Fallopian tube (tissue), 1 donor: ENCODE measurements around a stretch of chr10.

GRCh38 chr10:88881261-88881696, 1.2 kb downstream of the STAMBPL1 start:
- PRO-cap, result no peak

- PRO-cap, result unidirectional peak, minus-strand start at chr10:88913211
Measured at GRCh38 chr10:88912841-88913595, 33.0 kb downstream of the STAMBPL1 start.

DNA sequence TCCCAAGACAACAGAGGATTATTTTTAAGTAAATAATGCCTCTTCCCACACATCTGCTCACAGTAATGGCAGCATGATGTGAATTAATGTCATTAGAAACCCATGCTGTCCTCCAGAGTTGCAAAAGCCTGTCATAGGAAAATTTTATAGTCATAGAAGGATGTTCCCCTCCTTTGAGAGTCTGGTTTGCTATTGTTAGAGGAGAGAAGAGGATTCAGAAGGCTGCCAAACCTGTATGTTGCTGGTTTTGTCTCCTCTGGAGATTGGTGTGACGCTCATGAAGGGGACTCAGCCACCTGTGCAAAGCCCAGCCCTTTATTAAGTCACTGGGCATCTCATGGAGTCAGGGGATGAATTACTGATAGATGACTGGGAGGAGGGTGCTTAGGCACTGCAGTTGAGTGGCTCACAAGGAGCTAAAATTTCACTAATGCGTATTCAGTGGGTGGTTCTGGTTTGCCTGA, 20.2 kb downstream of the ACTA2 start:
- PRO-cap, result no peak

DNA sequence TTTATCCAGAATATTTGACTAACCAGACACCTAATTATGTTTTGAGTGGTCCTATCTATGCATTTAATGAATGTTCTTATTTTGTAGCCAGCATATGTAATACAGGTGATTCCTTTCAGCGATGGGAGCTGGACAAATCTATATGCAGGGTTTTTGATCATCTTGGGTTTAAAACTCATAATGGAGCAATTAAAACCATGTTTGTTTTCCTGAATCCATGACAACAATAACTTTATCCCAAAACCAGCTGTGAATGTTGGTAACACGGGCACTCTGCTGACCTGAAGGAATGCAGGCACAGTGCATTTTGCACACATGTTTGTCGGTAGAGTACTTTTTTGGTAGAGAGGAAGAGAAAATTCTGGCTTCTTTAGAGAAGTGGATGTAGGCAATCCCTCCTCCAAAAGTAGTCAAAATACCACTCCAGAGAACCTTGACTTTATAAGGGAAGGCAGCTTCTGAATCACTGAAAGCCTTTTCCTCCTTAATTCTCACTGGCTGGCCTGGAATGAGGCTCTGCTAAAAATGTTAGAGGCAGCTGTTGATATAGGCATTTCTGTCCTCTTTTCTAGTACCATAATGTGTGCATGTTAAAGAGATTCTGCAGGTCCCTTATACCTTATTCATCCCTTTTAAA, 15.8 kb upstream of the ACTA2 start:
- PRO-cap, result bidirectional peak, plus-strand start at position 554 of the sequence, minus-strand start at position 412 of the sequence

- PRO-cap, result no peak
Measured at GRCh38 chr10:88971538-88972159, 18.9 kb upstream of the FAS start.

GRCh38 chr10:89086409-89087344, 96.1 kb downstream of the FAS start:
- PRO-cap, result bidirectional peak, plus-strand start at chr10:89087210, minus-strand start at chr10:89087041

GRCh38 chr10:89152919-89153442, 54.1 kb downstream of the CH25H start:
- PRO-cap, result no peak

DNA sequence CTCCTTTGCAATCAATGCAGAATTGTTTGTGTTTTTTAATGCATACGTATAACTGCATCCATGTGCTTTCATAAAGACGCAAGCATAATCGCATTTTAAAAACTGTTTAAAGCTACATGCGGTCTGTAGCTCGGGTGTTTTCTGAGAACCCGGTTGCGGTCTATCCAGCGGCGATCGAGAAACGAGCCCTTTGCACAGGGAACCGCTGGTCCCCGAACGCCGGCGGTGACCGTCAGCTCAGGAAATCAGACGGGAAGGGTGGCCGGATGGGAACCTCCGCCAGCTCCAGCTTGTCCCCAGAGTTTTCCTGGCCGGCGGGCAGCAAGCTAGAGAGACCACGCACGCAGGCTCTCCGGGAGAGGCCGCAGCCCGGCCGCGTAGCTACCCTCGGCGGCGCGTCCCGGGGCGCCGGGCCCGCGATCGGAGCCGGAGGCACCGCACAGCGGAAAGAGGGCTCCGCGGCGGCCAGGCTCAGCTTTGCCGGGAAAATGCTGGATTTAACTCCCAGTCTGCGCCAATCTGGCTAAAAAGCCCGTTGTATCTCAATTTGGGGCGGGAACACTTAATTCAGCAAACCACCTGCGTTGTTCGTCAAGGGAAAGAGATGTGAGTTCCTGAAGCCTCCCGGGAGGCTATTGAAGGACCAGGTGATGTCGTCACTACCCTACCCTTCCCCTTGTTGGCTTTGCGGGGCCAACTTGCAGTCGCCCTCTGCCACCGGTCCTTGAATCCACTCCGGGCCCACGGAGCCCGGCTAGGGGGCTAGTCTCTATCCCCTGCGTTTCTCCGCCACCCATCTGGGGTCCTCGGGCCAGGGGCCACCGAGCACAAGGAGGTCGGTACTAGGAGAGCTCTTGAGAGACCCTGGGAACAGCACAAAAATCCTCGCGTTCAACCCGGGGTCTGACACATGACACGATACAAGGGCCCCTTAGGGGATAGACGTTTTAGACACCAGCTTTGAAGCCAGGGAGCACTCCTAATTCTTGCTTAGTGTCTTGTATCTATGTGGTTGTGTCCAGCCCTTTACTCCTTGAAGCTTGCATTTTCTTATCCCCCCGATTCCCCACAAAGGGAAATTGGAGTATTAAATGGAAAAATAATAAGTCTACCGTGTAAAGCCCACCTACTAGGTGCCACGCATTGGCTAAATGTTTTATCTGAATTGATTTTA, 950 bp upstream of the CH25H start:
- PRO-cap, result bidirectional peak, plus-strand start at position 299 of the sequence, minus-strand start at position 247 of the sequence

DNA sequence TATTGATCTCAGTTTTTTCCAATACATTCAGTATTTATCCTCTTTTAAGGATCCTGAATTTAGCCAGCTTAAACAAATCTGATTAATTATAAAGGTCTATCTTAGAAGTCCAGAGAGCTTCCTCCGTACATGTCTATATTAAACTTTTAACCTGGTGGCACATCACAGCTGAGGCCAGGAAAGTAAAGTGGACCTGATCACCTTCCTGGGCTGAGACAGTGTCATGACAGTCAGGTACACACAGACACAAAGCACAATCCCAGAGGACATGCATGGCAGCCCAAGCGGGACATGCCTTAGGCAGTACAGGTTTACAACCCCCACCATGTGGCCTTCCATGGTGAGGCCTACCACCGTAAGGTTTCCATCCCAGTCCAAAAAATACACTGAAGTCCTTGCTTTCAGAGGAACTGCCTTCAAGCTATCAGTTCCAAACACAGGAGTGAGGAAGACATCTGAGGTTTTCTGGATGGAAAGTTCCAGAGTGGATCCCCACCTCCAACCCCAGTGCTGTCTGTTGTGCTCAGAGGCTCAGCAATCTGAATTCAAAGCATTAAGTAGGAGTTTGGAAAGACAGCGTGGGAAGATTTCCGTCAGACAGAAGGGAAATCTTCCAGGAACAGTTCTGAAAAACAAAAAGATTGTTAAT, 19.9 kb downstream of the IFIT3 start:
- PRO-cap, result no peak

DNA sequence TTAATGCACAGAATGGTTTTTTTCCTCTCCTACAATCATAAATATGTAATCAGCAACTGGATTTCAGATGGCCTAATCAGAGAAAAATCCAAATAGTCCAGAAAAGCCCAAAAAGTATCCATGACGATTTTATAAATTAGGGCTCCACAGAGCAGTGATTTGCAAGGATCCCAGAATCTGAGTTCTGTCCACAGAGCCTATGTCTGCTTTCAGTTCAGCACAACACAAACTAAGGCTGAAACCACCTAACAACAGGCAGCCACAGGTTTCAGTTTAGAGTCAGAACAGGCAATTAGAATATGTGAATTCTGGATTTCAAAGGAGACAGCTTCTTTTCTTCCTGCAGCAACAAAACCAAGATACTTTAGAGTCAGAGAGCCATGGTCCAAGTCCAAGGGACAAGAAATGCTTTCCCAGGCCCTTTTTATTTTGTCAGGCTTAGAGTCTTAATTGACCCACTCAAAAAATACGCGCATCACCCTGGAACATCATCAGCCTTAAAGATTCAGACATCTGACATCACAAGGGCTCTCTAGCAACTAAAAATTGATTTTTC, 23.6 kb downstream of the IFIT3 start:
- PRO-cap, result bidirectional peak, plus-strand start at position 300 of the sequence, minus-strand start at position 186 of the sequence; unidirectional peak, minus-strand start at position 499 of the sequence

GRCh38 chr10:89403853-89404556, 10.4 kb upstream of the IFIT5 start:
- PRO-cap, result bidirectional peak, plus-strand start at chr10:89404344, minus-strand start at chr10:89404279

DNA sequence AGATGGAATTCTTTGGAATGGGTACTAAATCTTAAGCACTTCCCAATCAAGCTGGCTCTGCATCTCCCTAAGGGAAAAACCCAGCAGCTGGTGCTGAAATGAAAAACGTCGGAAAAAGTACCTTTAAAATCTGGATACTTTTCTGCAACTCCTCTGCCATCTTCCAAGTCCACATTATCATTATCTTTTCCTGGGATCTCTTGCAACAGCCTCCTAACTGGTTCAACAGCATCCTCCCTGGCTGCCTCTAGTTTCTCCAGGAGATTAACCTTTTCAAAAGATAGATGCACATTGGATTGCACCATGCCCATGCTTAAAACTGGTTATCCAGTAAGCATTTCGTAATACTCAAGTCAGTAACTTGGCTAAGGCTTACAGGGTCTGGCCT, 2.0 kb upstream of the KIF20B start:
- PRO-cap, result no peak

DNA sequence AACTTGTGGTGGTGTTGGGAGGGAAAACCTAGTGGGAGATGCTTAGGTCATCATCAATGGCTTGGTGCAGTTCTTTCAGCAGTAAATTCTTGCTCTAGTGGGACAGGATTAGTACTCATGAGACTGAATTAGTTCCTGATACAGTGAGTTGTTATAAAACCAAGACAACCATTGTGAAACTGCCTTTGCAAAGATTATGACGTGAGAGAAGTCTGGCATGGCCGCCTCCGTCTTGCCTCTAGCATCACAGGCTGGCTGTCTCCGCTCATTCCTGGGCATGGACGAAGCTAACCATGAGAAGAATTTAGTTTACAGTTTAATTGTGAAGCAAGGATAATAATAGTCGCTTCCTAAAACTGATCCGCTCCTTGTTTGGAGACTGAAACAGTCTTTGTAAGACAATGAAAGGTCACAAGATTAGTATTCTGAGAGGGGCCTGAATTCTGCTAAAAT, 186.5 kb downstream of the KIF20B start:
- PRO-cap, result no peak

GRCh38 chr10:90011101-90011982, 310.0 kb downstream of the KIF20B start:
- PRO-cap, result no peak

GRCh38 chr10:91220986-91221823, 742 bp downstream of the PCGF5 start:
- PRO-cap, result no peak

- PRO-cap, result no peak
Measured at GRCh38 chr10:91591458-91591877, 41.4 kb downstream of the PPP1R3C start.

- PRO-cap, result no peak
Measured at GRCh38 chr10:91943593-91944110, 20.1 kb downstream of the BTAF1 start.

DNA sequence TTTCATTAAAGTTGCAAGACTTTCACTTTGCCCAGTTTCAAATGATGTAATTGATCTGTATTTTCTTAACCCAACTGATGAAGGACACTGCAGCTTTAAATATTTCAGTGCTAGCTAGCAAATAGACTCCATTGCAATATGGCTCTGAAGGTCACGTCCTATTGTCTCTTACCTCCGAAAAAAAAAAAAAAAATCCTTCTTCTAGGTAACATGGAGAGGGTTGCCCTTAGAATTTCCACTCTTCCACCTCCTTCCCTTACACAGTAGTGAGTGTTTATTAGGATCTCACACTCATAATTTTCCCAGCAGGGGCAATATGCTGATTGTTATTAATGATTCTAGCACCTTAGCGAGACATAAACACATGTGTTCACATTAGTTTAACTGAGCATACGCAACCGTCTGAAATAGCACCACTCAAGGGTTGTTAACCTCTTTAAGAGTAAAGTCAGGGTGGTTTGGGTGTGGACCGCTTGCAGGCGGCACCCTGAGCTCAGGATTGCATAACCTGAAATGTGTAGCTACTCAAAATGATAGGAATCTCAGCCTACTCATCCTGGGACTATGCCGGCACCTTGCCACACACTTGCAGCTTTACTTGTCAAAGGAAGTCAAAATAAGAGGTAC, 52.3 kb downstream of the CPEB3 start:
- PRO-cap, result no peak

- PRO-cap, result no peak
Measured at GRCh38 chr10:92834364-92835048, 13.8 kb upstream of the EXOC6 start.

DNA sequence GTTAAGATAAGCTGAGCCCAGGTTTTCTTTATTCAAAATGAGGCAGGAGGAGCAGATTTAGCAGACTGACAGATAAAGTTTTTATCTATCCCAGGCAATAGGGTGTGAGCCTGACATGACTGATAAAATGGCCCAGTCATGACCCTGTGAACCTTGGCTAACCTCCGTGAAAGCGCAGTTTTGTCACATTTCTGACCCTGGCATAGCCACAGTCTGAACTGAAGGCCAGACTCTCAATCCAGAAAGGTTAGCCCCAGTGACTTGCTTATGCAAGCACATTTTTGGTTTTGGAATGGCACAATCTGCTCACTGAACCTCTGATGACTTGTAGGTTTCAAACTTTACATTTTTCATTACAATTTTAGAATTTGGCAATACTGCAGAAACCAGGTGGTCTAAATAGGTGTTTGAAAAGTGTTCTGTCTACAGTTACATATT, 4.4 kb downstream of the CYP26A1 start:
- PRO-cap, result no peak